Urinary bladder (tissue), 3 donors: ENCODE data around the genes SPG7 and VPS9D1.

GRCh38 chr16:89269051-89269537, 51.6 kb downstream of the ZNF778 start:
- PRO-cap: no peak
- RAMPAGE, long total RNA: no peak

GRCh38 chr16:89281715-89282269, 64.3 kb downstream of the ZNF778 start:
- PRO-cap: no peak
- RAMPAGE, long total RNA: no peak

- PRO-cap: no peak
- RAMPAGE, long total RNA: no peak
These were observed 66.2 kb downstream of the ZNF778 start for GRCh38 chr16:89283470-89284260.

DNA sequence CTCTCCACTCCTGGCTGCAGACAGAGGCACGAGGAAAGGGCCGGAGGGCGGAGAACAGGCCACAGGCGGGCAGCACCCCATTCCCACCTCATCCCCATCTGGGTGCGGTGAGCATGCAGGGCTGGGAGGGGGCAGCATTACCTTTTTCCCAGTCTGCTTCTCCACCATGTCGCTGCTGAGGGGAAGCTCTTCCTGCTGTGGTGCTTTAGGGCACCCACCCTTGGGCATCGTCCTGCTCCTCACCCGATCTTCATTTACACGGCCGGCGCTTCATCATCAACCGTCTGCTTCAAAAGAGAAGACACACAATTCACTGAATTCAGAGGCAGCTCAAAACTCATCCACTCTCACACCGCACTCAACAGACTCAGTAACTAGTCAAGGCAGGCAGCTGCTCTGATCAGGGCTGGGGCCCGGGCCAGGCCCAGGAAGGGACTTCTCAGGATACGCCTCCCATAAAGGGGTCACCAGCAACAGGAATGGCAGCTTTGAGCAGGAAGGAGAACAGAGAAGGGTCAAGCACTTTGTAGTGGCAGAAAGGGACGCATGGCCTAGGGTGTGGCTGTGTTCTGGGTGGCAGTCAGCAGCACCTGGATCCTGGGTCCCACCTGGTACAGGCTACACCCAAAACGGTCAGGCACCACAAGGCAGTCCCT, 99.4 kb downstream of the ZNF778 start:
- PRO-cap: no peak
- RAMPAGE, long total RNA: no peak

- PRO-cap: no peak
- RAMPAGE, long total RNA: no peak
These were observed 116.0 kb downstream of the ANKRD11 start for GRCh38 chr16:89374222-89374998.

DNA sequence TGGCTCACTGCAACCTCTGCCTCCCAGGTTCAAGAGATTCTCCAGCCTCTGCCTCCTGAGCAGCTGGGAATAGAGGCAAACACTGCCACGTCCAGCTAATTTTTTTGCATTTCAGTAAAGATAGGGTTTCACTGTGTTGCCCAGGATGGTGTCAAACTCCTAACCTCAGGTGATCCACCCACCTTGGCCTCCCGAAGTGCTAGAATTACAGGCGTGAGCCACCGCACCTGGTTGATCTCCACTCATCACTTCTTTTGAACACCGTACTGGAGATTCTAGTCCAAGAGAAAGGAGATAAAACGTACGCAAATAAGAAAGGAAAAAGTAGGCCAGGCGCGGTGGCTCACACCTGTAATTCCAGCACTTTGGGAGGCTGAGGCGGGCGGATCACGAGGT, 21.1 kb downstream of the ANKRD11 start:
- PRO-cap: no peak
- RAMPAGE, long total RNA: no peak

DNA sequence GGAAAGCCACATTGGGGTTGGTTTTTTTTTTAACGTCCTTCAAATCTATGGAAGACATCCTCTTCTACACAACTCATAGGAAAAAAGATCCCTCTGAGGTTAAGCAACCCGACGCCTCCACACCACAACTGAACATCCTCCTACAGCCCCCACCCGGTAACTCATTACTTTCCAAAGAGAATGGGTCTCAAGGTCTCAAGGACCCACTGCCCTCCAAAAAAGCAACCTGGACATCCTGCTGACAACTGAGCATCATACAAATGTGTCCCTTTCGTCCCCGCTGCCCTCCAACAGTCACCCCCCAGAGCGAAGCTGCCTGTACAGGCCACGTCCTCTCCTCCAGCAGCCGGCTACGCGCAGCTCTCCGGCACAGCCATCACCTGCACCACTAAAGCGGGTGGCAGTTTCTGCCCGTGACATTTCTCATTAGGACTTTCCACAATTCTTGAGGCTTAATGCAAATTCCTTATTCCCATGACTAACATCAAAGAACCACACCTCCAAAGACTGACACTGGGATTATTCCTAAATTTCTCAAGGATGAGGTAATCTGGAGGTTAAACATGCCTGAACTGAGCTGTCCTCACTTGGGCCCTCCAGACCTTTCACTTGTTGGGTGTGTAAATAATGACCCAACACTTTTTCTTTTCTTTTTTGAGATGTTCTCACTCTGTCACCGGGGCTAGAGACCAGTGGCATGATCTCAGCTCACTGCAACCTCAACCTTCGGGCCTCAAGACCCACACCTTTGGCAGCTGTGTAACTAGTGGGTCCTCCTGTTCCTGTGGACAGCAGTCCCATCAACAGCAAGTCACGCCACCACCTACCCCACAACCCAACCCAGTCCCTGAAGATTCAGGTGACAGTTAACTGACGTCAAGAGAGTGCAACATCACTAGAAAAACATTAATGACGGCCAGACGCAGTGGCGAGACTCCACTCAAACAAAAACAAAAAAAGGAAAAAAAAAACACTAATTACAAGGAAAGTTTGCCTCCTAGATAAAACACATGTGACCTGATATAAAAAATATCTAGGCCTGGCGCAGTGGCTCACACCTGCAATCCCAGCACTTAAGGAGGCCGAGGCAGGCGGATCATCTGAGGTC, 11.7 kb downstream of the ANKRD11 start:
- PRO-cap: no peak
- RAMPAGE, long total RNA: no peak

DNA sequence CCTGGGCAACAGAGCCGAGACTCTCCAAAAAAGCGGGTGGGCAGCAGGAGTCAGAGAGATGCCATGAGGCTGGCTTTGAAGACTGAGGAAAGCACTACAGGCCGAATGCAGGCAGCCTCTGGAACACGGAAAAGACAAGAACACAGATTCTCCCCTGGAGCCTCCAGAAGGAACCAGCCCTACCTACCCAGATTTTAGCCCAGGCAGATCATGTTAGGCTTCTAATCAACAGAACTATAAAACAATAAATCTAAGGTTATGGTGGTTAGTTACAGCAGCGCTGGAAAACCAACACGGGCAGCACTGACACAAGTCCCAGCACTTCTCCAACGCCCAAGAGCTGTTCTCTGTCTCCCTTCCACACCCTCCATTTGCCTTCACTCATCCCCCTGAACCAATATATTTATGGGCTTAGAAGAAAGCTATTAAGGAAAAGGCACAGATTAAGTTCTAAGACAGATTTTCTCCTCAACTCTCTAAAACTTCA, 7.6 kb downstream of the ANKRD11 start:
- PRO-cap: no peak
- RAMPAGE, long total RNA: no peak

- PRO-cap: no peak
- RAMPAGE, long total RNA: no peak
These were observed 6.4 kb downstream of the ANKRD11 start for GRCh38 chr16:89483668-89484689.

DNA sequence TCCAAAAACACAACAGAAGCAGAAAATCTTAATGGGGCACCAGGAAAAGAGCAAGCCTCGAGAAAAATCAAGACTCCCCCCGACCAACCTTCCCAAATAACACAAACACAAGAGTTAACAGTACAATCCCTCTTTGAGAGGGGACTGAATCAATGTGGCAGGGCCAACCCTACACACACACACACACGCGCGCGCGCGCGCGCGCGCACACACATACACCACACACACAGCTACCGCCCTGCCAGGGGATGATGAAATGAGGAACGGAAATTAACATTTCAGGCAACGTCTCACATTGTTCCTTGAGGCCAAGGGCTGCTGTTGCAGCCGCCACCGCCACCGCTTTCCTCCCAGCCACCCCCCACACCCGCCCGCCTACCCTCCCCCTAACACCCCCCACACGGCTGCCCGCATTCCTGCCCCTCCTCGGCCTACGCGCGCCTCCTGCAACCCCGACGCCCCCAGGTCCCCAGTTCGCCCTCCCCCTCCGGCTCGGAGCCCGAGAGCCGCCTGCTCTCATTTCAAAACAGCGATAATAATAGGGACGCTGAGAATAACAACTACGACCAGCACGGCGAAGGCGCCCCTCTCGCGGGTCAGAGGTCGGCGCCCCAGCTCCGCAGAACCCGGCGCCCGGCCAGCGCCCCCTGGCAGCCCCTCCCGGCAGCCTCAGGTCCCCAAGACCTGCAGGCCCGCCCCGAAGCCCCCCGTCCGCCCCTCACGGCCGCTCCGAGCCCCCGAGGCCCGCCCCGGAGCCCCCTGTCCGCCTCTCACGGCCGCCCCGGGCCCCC, 1.1 kb downstream of the ANKRD11 start:
- PRO-cap: bidirectional peak, plus-strand start at position 305 of the sequence, minus-strand start at position 183 of the sequence; unidirectional peak, plus-strand start at position 563 of the sequence
- RAMPAGE, long total RNA: no peak

DNA sequence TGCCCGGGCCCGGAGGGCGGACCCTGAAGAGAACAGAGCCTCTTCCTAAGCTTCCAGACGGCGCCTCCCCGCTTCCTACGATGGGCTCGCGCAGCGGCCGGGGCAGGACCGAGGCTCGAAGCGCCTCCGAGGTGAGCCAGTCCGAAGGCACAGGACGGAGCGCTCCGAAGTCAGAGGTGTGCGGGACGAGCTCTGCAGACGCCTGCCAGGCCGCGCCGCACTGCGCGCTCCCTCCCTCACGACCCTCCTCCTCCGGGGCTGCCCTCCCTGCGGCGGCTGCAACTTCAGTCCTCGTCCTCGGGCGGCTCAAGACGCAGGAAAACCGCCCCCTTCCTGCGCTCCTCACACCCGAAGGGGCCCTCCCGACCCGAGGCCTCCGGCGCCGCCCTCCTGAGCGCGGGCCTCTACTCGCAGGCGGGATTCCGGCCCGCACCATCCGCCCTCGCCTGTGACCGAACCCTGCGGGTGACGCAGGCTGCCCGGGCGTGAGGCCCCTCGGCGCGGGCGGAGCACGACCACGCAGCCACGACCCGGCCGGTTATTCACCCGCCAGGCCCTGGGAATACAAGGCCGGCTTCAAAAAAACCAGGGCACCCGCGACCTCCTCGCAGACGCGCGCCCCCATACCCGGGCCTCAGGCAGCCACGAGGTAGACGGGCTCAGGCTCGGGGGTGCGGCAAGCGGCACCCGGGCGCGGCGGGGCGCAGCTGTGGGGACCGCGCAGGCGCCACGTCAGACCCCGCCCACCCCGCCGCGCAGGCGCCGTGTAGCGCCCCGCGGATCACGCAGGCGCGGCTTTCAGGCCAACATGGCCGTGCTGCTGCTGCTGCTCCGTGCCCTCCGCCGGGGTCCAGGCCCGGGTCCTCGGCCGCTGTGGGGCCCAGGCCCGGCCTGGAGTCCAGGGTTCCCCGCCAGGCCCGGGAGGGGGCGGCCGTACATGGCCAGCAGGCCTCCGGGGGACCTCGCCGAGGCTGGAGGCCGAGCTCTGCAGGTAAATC, at the start of gene SPG7:
SPG7 (plus strand) TSS at position 794 of the 998 bp plus-strand sequence.
- PRO-cap: bidirectional peak, plus-strand start at position 801 of the sequence, minus-strand start at position 709 of the sequence
- RAMPAGE, long total RNA: no peak

GRCh38 chr16:89530512-89530993, 22.4 kb downstream of the SPG7 start:
- PRO-cap: no peak
- RAMPAGE, long total RNA: no peak

DNA sequence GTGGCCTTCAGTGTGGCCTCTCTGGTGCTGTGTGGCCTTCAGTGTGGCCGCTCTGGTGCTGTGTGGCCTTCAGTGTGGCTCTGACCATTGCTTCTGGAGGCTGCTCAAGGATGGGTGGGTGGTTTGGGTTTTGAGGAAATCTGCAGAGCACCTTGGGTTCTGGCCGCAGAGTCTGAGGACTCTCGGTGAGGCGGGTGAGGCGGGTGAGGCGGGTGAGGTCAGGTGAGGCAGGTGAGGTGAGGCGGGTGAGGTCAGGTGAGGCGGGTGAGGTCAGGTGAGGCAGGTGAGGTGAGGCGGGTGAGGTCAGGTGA, 24.3 kb upstream of the RPL13 start:
- PRO-cap: no peak
- RAMPAGE, long total RNA: no peak

DNA sequence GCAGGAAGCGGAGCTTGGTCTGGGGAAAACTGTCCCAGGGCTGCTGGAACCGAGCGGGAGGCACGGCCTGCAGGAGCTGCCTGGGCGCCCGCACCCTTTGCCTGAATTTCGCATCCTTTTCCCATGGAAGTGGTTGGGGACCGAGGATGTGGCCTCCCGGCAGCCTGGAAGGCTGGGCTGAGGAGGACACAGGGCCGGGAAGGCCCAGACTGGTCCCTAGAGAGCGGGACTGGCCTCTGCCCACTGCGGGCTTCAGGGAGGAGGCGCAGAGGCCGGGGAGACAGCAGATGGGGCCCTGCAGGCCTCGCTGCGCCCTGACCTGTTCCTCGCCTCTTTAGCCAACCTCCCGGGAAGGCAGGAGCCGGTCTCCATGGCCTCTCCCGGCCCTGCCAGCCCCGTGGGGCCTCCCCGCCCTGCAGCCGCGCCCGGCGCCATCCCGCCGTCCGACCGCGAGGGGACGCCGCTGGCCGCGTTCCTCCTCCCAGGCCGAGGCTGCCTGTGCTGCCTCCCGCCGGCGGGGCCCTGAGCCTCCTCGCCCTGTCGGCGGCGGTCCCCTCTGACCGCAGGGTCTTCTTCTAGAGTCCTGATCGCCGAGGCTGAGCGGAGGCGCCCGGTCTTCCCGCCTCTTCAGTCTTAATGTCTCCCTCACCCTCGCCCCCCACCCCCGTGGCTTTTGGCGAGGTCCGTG, 1.1 kb upstream of the CPNE7 start:
- PRO-cap: no peak
- RAMPAGE, long total RNA: no peak

DNA sequence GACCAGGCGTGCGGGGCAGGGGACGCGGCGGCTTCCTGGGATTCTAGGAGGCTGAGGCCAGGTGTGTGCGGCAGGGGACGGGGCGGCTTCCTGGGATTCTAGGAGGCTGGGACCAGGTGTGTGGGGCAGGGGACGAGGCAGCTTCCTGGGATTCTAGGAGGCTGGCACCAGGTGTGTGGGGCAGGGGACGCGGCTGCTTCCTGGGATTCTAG, 283 bp downstream of the DPEP1 start:
- PRO-cap: no peak
- RAMPAGE, long total RNA: no peak

DNA sequence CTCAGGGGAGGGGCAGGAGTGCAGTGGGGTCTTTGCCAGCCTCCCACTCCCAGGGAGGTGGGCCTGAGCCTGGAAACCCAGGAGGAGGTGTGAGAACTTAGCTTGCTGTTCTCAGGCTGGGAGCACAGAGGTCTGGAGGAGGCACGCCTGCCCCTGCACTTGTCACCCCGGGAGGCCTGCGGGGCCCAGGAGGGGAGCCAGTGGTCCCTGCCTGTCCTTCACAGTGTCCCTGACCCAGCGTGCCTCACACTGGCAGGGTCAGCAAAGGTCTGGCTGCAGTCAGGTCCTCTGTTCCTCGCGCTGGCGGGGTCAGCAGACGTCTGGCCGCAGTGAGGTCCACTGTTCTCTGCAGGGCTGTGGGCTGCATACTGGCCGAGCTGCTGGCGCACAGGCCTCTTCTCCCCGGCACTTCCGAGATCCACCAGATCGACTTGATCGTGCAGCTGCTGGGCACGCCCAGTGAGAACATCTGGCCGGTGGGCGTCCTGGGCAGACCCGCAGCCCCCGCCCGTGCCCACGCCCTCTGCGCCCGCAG, 7.1 kb downstream of the SPATA2L start:
- PRO-cap: no peak
- RAMPAGE, long total RNA: no peak

DNA sequence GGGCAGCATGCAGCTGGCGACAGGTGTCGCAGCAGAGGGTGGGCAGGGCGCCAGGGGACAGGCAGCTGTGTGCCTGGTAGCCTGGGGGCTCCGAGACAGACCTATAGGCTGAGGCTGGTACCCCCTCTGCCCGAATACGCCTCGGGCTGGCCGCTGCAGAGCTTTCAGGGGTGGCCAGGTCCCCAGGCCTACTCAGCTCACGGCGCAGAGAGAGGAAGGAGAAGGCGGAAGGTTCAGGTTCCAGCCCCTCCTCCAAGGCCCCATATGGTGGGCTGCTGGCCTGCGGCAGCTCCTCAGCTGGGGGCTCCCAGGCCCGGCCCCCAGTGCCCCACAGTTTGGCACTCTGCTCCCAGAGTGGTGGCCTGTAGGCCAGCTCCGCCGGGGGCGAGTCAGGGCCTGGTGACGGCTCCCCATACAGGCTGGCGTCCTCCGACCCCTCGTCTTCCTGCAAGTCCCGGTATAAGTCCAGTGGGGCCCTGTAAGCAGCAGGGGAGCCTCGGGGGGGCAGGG, 4.0 kb downstream of the SPATA2L start:
- PRO-cap: no peak
- RAMPAGE, long total RNA: no peak

DNA sequence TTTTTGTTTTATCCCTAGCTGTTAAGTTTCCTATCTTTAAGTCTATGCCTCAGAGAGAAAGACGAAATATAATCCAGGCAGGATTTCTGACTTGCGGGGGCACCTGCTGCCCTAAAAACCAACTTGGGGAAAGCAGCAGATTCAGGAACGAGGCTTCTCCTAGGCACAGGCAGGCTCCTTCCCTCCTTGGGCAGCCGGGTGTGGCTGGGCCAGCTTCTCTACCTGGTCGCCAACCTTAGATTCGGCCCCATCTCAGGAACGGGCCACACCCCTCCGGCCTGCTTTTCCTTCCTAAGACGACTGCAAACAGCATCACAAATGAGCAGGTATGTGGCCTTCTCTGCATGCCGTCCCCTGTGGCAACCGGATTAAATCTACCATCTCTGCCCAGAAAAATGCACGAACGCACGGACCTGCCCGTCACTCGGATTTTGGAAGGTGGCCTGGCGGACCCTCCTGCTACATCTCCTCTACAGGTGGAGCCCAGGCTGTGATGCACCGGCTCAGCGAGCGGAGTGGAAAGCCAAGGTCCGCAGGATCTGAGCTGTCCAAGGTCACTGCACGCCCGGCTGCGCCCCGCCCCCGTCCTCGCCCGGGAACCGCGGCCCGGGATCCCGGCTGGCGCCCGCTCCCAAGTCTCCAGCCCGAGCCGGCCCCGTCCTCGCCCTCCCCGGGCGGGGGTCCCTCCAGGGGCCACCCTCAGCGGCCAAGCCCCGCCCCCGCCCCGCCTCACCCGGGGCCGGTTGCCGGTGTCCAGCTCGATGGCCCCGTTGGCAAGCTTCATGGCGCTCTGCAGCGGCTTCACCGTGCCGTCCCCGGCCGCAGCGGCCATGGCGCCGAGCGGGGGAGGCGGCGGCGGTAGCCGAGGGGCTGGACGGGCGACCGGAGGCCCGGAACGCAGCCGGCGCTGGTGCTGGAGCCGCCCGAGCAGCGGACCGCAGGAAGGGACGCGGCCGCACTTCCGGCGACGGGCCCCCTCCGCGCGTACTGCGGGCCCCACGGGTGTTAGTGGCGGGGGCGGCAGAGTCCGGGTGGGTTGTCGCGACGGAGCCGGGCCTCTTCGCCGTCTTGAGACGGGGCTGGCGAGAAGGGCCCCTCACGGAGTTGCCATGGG, at the start of gene VPS9D1:
VPS9D1 (minus strand) TSS at position 869 of the 1,114 bp plus-strand sequence.
- PRO-cap: bidirectional peak, plus-strand start at position 1,008 of the sequence, minus-strand start at position 663 of the sequence
- RAMPAGE, long total RNA: no peak

DNA sequence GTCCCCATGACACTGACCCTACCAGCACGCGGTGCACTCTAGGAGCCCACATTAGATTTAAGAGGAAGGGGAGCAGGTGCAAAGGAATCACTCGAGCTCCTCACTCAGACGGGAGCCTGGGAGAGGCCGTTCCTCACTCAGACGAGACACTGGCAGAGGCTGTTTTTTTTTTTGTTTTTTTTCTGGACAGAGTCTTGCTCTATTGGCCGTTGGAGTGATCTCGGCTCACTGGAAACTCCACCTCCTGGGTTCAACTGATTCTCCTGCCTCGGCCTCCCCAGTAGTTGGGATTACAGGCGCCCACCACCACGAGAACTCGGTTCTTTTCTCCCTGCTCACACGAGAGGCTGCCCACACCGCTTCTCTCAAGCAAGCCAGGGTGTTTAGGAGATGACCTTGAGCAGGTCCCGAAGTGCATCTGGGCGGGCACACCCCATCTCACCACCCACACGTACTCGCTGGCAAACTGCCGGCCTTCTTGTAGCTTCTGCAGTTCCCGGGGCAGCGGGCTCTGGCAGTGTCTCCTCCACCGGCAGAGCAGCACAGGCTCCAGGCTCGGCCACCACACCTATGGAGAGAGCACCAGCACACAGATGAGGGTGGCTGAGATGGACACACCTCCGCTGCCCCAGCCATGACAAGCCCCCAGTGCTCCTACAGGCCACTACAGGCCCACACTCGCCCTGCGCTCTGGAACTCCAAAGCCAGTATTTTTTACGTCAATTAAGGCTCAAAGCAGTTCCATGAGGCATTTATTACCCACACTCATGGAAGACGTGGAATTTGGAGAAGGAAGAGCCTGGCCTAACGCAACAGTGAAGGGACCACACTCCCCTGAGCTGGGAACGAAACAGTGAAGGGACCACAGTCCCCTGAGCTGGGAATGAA, 23.4 kb downstream of the ZNF276 start:
- PRO-cap: no peak
- RAMPAGE, long total RNA: no peak

GRCh38 chr16:89837459-89838279, 9.4 kb downstream of the SPIRE2 start:
- PRO-cap: no peak
- RAMPAGE, long total RNA: no peak